A375 (cell line): ENCODE data around the gene TLX3.

GRCh38 chr5:168612793-168613430, 33.7 kb upstream of the PANK3 start:
- RAMPAGE, long total RNA, result no peak

GRCh38 chr5:168613809-168614465, 34.8 kb upstream of the PANK3 start:
- RAMPAGE, long total RNA, result no peak

DNA sequence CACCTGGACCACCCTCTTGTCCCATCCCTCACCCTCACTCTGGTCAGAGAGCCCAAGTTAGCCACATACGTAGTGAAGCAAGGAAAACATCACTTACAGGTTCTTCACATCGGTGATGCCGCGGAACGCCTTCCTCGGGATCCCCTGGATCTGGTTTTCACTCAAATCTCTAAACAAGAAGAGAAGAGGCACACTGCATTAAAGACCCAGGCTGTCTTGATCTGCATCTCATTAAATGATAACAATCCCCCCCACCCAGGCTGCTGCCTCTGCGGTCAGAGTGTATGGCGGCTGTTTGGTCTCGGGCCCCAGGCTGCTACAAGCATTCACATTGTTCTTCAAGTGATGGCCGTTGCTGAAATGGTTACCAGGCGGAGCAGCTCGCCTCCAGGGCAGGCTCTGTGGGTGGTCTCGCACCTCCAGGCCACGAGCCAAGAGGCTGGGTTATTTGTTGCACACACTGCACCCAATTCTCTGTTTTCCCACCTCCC, 304.0 kb upstream of the PANK3 start:
- RAMPAGE, long total RNA, result no peak

GRCh38 chr5:169117533-169117950, 183.4 kb downstream of the SLIT3 start:
- RAMPAGE, long total RNA, result no peak

DNA sequence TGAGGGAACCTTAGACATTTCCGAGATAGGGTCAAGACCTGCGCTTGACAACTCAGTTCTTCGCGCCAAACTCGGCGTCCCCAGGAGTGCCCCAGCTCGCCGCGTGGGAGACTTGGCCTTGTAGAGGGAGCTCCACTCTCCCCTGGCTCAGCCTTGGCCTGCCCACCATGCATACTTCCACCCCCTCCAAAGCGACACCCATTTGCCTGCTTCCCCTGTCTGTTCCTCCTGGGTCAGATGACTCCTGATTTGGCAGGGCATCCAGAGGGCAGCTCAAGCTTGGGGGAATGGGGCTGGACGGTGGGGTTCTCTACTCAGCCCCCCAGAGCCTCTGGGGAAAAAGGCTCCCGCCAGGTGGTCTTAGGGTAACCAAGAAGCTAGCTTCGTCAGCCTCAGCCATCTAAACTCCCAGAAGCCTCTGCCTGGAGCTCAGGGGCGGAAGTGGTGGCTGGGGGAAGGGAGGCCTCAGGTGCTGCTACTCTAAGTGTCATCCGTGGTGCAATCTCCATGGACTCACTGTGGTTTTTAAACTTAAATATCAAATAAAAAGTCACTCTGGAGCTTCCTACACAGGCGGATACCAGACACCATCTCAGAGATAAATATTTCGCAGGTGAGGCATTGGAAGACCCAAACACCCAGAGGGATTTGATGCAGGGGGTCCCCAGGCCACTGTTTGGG, 660 bp downstream of the DOCK2 start:
- RAMPAGE, long total RNA, result no peak

- RAMPAGE, long total RNA, result no peak
Observed at GRCh38 chr5:169649528-169650013, 12.5 kb downstream of the DOCK2 start.

- RAMPAGE, long total RNA, result no peak
Observed at GRCh38 chr5:169727475-169728152, 90.5 kb downstream of the DOCK2 start.

DNA sequence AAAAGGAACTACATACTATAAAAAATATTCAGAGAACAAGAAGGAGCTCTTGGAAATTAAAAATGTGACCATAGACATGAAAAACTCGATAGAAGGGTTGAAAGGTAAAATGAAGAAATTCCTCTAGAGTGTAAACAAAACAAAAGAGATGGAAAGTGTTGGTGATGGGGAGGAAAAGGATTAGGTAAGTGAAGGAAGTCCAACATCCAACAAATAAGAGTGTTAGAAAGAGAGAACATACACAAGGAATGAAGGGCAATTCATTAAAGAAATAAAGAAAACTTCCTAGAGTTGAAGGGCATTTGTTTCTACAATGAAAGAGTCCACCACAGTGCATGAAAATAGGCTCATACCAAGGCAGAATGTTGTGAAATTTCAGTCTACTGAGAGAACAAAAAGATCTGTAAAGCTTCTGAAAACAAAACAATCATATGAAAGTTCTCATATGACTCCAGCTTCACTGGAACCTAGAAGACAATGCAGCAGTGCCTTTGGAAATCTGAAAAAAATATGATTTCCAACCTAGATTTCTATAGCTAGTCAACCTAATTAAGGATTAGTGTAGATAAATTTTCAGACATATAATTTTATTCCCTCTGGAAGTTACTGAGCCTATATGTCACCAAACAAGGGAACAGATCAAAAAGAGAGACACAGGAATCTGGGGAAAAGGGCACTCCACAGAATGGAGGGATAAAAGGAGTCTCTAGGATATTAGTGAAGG, 5.7 kb downstream of the C5orf58 start:
- RAMPAGE, long total RNA, result no peak

DNA sequence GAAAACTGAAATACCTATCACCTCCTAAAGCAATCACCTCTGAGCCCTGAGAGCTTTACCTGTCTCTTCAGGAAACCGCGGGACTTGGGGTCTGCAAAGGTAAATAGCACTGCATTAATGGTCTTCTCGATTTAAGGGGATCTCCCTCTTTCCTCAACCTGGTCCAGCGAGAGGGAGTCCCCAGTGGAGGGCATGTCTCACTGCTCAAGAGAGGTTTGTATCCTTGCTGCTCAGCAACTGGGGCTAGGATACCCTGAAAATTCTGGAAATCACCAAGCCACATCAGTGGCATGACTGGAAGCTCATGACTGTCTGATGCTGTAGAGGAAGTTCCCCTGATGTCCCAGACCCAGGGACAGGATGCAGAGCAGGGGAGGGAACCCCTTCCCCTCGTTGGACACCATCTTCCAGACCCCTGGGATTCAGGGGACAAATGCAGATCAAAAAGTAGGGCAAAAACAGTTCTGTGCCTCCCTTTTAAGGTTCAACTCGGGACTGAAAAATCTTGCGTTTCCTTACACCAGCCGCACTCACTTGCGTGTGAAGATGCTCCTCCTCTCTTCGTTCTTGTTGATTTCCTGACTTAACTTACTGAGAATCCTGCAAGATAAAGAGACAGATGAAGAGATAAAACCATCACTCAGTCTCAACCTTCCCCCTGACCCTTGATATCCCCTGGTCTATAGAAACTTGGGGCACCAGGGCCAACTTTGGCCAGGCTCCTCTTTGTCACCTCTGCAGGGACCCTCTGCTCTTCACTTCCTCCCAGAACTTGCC, 22.1 kb downstream of the LCP2 start:
- RAMPAGE, long total RNA, result no peak

GRCh38 chr5:170386555-170387144, 2.5 kb downstream of the KCNMB1 start:
- RAMPAGE, long total RNA, result no peak

DNA sequence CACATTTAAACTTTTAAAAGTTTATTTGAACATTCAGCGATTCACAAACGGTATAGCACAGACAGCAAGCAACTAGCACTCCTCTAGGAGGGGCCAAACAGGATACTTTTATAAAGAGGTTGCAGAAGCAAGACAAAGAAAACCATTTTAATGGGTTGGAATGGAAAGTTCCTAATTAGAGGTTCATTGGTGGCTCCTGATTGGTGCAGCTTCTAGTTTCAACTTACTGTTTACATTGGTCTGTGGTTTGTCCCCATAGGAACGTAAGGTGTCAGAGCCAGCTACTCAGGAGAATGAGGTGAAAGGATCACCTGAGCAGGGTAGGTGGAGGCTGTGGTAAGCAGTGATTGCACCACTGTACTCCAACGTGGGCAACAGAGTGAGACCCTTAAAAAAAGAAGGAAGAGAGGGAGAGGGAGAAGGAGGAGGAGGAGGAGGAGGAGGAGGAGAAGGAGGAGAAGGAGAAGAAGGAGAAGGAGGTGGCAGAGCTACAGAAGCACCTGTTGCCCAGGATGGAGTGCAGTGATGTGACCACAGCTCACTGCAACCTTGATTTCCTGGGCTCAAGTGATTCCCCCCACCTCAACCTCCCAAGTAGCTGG, 30.3 kb downstream of the KCNIP1 start:
- RAMPAGE, long total RNA, result no peak

- RAMPAGE, long total RNA, result no peak
Observed at GRCh38 chr5:171308730-171309717, at the start of gene TLX3. Gene TLX3, plus strand, starts transcription at chr5:171309248.

DNA sequence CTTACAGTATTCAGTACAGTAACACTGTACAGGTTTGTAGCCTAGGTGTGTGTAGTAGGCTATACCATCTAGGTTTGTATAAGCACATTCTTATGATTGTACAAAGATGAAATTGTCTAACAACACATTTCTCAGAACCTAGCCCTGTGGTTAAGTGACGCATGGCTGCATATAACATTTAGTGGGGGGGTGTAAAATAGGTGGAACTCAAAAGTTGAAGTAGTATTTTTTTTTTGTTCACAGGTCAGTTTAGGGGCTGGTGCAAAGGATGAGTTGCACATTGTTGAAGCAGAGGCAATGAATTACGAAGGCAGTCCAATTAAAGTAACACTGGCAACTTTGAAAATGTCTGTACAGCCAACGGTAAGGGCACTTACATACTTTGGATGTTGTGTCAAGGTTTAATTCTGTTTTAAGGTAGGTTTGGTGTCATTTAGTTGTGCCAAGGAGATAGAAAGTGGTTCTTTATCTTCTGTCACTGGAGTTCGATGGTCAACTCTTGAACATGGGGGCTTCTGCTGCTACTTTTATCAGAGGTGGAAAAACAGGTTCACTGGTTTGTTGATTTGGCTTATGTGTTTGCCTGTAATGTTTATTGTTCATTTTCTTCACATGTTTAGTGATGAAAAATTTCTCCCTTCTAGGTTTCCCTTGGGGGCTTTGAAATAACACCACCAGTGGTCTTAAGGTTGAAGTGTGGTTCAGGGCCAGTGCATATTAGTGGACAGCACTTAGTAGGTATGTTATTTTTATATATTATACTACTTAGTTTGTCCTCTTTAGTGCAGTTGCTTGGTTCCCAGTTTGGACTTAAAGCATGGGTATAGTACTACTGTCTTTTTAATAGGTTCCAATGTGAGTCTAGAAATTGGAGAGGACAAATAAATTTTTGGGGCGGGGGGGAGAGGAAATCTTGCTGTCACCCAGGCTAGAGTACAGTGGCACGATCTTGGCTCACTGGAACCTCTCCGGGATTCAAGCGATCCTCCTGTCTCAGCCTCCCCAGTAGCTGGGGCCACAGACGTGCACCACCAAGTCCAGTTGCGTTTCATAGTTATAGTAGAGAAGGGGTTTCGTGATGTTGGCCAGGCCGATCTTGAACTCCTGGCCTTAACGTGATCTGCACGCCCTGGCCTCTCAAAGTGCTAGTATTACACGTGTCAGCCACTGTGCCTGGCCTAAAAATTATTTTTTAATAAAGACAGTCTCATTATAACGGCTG, 3.8 kb downstream of the NPM1 start:
- RAMPAGE, long total RNA, result no peak

DNA sequence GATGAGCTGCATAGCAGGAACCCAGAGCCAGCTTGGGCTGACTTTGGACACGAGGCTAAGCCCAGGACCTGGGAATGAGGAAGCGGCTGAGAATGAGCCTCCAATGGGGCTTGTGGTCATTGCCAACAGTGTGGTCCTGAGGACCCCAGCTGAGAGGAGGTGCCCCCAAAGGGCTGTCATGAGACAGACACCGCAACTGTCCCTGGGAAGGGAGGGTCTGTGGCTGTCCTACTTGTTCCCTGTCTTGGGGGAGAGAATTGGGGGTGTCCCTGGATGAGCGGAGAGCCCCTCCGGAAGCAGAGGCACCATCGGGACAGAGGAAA, 159.9 kb upstream of the SMIM23 start:
- RAMPAGE, long total RNA, result no peak

GRCh38 chr5:171737604-171738277, 47.9 kb upstream of the SMIM23 start:
- RAMPAGE, long total RNA, result no peak

- RAMPAGE, long total RNA, result no peak
Observed at GRCh38 chr5:171996318-171996934, 10.0 kb downstream of the FBXW11 start.

GRCh38 chr5:172047052-172047559, 40.7 kb upstream of the FBXW11 start:
- RAMPAGE, long total RNA, result no peak

- RAMPAGE, long total RNA, result no peak
Observed at GRCh38 chr5:172052838-172053249, 46.4 kb upstream of the FBXW11 start.

GRCh38 chr5:172082123-172082611, 75.7 kb upstream of the FBXW11 start:
- RAMPAGE, long total RNA, result no peak

DNA sequence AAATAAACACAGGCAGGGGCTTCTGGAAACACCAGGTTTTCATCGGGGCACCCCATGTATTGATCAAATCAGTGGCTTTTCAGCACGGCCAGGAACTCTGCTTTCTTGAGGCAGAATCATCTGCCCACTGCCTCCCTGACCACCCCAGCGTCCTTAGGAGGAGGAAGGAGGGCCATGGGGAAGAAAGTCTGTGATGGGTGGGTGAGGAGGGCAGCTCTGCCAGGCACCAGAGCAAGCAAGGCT, 88.3 kb downstream of the STK10 start:
- RAMPAGE, long total RNA, result no peak